ENCODE data around the genes GCFC2 and SH2D6.

DNA sequence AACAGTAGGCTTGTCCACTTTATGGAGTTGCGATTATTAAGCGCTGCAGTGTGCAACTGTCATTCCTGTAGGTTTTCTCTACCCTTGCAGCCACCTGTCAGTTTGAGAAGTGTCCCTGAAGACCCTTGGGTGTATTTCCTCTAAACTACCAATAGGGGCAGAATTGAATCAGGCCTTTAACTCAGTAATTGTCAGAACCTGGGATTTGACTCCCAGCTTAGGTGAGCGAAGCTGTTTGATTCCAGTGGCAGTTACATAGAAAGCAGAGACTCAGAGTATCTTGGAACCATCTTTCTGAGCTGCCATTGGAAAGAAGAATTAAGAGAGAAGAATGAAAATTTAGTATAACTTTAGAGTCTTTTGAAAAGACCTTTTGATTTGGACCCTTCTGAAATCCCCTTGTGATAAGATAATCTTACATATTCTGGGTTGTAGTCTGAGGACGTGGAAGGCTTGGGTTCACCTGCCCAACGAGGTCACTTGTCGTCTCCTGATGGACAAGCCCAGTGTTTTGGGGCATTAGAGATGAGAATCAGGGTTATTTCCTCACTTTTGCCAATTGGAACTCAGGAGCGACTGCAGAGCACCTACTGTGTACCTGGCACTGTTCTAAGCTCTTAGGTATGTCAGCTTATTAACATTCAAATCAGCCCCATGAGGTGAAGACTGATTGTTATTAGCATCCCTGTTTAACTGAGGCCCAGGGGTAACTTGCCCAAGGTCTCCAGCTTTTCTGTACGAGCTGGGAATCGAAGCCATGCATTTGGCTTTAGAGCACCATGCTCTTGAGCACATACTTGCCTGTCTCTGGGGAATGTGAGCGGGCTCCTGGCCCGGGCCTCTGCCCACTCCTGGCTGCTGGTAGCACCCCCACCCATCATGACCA lies 2.8 kb downstream of the HK2 start:
- PRO-cap, 3 experiments: no peak in any of the 3 experiments
- RAMPAGE, long total RNA, 4 experiments: no peak in any of the 4 experiments
- RRBS: no CpG with 5 or more reads among the region's 11 CpGs

- PRO-cap, 3 experiments: no peak in any of the 3 experiments
- RAMPAGE, long total RNA, 4 experiments: no peak in any of the 4 experiments
- RRBS: no CpG with 5 or more reads among the region's 3 CpGs
Observed at GRCh38 chr2:74838003-74838506, 4.1 kb downstream of the HK2 start.

GRCh38 chr2:74848992-74850256 lies 15.5 kb downstream of the HK2 start:
- PRO-cap, 3 experiments: no peak in any of the 3 experiments
- RAMPAGE, long total RNA, 4 experiments: no peak in any of the 4 experiments
- RRBS: no CpG with 5 or more reads among the region's 12 CpGs

DNA sequence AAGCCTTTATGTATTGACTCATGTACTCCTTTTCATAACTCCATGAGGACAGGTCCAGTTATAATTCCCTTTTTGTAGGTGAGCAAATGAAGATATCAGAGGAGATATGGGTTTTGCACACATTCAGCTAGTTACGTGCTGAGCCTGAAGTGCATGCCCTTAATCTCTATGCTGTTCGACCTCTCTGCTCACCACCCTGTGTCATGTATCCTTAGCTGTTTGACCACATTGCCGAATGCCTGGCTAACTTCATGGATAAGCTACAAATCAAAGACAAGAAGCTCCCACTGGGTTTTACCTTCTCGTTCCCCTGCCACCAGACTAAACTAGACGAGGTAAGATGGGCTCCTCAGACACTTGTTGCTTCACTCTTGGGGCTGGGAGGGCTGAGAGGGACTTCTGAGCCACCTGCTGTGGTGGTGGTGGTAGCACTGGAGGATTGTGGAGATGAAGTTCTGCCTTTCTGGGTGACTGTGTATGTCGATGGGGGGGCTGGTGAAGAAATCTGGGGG lies 38.2 kb downstream of the HK2 start:
- PRO-cap, 3 experiments: no peak in any of the 3 experiments
- RAMPAGE, long total RNA, 4 experiments: no peak in any of the 4 experiments
- RRBS: no CpG with 5 or more reads among the region's 6 CpGs

DNA sequence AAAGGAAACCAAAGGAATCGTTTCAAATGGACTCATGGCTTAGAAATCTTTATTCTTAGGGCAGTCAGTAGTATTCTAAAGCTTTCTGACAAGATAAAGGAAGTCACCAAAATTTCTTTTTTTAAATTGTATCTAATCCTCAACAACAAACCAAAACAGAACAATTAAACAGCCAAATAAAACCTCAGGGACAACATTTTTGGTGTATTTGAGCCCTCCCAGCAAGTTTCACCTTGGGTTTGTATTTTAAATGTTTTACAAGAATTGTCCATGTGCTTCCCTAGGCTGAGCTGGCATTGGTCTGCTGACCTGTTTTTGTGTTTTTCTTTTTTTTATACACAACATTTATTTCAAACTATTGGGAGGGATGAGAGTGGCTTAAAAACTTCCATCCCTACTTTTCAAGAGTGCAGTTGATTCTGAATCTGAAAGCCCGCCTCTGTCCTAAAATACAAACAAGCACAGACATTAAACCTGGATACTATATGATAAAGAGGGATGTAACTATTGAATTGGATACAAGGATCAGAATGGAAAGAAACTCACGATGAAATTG lies 58.3 kb downstream of the HK2 start:
- PRO-cap, 3 experiments: no peak in any of the 3 experiments
- RAMPAGE, long total RNA, 4 experiments: no peak in any of the 4 experiments
- RRBS: no CpG with 5 or more reads among the region's 3 CpGs

DNA sequence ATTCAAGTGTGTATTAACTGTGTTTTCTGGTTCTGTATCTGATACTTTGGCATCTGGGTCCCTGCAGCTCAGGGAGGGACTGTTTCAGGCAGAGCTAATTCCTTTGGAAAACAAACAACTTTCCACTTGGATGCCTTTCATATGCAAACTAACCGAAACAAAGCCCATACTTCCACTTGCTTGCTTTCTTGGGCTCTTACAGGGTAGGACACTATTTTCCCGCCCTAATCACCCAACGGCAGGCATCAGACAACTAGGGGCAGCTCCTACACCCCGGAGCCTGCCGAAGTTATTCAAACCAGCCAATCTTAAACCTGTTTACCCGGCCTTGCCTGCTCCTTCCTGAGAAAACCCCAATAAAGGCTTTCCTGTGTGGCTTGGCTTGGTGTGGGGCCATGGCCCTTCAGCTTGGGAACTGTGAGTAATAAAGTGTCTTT lies 97.7 kb downstream of the POLE4 start:
- PRO-cap, 3 experiments: no peak in any of the 3 experiments
- RAMPAGE, long total RNA, 4 experiments: no peak in any of the 4 experiments
- RRBS: no CpG with 5 or more reads among the region's 6 CpGs

DNA sequence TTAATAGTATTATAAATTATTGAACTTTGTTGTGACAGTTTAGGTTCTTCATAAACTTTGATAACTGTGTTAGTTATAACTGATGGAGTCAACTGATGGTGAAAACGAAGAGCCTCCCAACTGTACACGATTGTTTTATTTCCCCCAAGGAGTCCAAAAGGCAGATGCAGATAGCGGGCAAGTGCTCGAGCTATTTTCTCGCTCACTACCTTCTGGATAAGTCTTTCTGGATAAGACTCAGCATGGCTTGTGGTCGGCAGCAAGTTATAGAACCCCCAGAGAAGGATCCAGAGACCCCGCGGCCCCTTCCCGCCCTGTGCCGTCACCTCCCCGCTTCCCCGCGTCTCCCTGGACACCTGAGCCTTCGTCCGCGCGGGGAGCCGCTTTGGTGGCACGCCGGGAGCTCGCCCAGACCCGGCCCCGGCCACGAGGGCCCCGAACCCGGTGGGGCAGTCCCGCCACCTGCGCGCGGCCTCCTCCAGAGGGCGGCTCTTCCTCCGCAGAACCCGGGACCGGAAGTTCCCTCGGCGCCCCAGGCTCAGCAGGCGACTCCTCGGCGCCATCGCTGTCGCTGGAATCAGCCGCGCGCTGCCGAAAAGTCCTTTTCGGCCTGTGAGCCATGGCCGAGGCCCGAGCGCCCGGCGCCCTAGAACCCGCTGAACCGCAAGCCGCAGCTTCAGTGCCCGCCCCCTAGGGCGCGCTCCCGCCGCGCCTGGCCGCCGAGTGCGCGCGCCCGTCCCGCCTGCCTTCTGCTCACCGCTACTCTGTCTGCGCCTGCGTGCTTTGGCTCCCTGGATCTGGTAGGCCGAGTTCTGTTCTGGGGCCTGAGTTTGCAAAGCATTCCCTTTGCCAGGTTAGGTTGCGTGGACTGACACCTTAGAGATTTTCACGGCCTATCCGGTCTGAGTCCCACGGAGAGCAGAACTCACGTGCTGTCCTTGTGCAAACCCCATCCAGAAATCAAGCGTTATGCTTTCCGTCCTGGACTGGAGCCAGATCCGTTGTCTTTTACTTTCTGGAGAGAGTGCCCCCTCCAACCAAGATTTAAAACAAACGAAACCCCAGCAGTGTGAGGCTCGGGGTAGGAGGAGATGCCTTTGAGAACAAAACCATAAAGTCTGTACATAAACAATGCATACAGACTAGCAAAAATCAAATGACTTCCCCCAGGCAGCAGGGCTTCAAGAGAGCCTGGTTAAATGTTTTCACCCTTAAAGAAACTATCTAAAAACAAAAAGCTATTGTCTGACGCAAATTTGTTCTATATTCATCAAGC lies at the start of gene GCFC2:
TSS of gene GCFC2 (minus strand) at position 681 of the 1,276 bp plus-strand sequence.
- PRO-cap, 3 experiments: peak in 3 of 3 experiments; most common plus-strand start position 541 of the sequence (in 2); most common minus-strand start position 681 of the sequence (in 3)
- RAMPAGE, long total RNA, 4 experiments: start-site peak on the minus strand in 3 of 4 experiments, centred at positions 465 to 663 of the sequence, 25 to 85 reads per replicate
- RRBS: 2% methylated on average over 8 of the region's 82 CpGs

GRCh38 chr2:75712398-75712696 lies 1.6 kb upstream of the GCFC2 start:
- PRO-cap, 3 experiments: no peak in any of the 3 experiments
- RAMPAGE, long total RNA, 4 experiments: no peak in any of the 4 experiments
- RRBS: no CpG with 5 or more reads among the region's 8 CpGs

GRCh38 chr2:77513213-77513723 lies 8.9 kb downstream of the LRRTM4 start:
- PRO-cap, 3 experiments: no peak in any of the 3 experiments
- RAMPAGE, long total RNA, 4 experiments: no peak in any of the 4 experiments
- RRBS: no CpG with 5 or more reads among the region's 6 CpGs

DNA sequence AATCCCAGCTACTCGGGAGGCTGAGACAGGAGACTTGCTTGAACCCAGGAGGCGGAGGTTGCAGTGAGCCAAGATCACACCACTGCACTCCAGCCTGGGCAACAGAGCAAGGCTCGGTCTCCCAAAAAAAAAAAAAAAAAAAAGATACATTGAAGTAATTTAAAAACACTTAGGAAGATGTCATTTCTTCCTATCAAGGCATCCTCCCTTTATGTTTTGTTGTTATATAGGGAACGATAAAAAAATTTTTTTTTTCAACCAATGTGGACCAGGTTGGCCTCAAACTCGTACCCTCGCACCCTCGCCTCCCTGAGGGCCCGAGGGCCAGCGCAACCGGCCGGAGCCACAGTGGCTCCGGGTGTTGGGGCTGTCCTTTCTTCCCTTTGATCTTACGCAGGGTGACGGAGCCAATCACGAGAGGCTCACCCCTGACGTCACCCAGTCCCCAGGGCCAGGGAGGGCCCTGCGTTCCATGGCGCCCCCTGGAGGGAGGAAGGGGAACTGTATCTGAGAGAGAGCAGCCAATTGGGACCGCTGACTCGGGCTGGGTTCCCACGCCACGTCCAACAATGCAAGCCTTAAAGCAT lies 432.6 kb upstream of the LRRTM4 start:
- PRO-cap, 3 experiments: no peak in any of the 3 experiments
- RAMPAGE, long total RNA, 4 experiments: no peak in any of the 4 experiments
- RRBS: no CpG with 5 or more reads among the region's 22 CpGs

GRCh38 chr2:84924693-84924932 lies 19.2 kb downstream of the TMSB10 start:
- PRO-cap, 3 experiments: peak in 1 of 3 experiments; most common minus-strand start chr2:84924843 (in 1)
- RAMPAGE, long total RNA, 4 experiments: no peak in any of the 4 experiments
- RRBS: no CpG with 5 or more reads among the region's 4 CpGs

DNA sequence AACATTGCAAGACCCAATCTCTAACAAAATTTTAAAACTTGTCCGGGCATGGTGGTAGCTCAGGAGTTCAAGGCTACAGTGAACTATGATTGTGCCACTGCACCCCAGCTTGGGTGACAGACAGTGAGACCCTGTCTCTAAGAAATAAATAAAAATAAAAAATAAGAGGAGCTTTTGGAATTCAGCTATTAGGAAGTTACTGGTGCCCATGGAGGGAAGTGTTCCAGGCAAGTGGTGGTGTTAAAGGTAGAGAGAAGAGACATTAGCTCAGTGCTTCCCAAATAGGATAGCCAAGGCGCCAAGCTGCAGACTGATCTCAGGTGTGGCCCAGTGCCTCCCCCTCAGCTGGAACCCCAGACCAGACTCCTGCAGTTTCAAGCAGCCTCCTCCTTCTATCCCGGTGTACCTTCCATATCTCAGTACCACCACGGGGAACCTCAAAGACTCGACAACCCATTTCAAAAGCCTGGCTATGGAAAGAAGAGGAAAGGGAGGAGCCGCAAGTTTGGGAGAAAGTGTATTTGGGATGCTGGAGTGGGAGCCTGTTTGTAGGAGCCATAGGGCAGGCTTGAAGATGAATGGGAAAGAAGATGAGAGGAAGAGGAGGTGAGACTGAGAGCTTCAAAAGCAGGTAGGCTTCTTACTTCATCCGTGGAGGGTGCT lies 8.0 kb downstream of the TCF7L1 start:
- PRO-cap, 3 experiments: no peak in any of the 3 experiments
- RAMPAGE, long total RNA, 4 experiments: no peak in any of the 4 experiments
- RRBS: no CpG with 5 or more reads among the region's 7 CpGs

GRCh38 chr2:85265226-85265623 lies 62.6 kb downstream of the TGOLN2 start:
- PRO-cap, 3 experiments: no peak in any of the 3 experiments
- RAMPAGE, long total RNA, 4 experiments: no peak in any of the 4 experiments
- RRBS: no CpG with 5 or more reads among the region's 6 CpGs

DNA sequence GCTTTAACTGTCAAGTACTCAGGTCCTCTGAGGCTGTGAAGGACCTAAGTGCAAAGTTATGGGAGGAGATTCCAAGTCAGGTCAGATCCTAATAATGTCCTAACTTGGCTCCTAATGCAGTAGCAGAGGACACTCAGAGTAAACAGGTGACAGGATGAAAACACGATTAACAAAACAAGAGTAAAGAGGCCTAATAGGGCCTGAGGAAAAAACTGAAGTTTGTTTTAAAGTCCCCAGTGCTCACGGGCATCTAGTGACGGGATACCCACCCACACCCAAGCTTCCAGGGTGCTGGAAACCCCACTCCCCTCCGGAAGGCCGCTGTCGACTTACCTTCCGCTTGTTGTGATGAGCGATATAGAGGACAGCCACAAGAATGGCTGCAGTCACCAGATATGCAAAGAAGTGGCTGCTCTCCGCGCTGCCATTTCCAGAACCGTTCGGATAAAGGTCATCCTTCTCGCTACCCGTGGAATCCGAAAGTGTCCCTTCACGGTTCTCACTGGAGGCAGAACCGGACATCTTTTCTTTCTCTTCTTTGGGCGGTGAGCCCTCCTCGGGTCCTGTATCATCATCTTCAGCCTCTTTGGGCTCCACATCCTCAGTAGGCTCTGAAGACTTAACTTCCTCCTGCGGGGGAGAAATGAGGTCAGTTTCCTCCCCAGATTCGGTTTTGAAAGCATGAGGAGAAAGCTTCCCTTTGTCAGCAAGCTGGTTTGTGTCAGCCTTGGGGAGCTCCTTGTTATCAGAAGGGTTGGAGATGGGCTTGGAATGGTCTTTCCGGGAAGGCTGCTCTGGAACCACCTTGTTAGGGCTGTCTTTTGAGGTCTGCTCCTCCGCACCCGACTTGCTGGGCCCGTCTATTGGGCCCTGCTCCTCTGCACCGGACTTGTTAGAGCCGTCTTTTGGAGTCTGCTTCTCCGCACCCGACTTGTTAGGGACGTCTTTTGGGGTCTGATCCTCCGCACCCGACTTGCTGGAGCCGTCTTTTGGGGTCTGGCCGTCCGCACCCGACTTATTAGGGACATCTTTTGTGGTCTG lies 1.3 kb downstream of the TGOLN2 start:
- PRO-cap, 3 experiments: peak in 3 of 3 experiments; most common plus-strand start position 745 of the sequence (in 3); most common minus-strand start position 443 of the sequence (in 2)
- RAMPAGE, long total RNA, 4 experiments: no peak in any of the 4 experiments
- RRBS: 6% methylated on average over 3 of the region's 36 CpGs

GRCh38 chr2:85349221-85349776 lies 5.0 kb downstream of the RETSAT start:
- PRO-cap, 3 experiments: no peak in any of the 3 experiments
- RAMPAGE, long total RNA, 4 experiments: no peak in any of the 4 experiments
- RRBS: no CpG with 5 or more reads among the region's 9 CpGs

- PRO-cap, 3 experiments: peak in 3 of 3 experiments; most common plus-strand start chr2:85418714 (in 2); most common minus-strand start chr2:85418453 (in 3)
- RAMPAGE, long total RNA, 4 experiments: start-site peak on the plus strand in 1 of 4 experiments, at chr2:85418717-85418730 at its widest, 9 reads per replicate
- RRBS: 9% methylated on average over 22 of the region's 67 CpGs
Observed at GRCh38 chr2:85418158-85419295, at the start of gene SH2D6. SH2D6 (plus strand) TSS chr2:85418714.

GRCh38 chr2:85421818-85422330 lies 3.4 kb downstream of the SH2D6 start:
- PRO-cap, 3 experiments: no peak in any of the 3 experiments
- RAMPAGE, long total RNA, 4 experiments: no peak in any of the 4 experiments
- RRBS: no CpG with 5 or more reads among the region's 3 CpGs

DNA sequence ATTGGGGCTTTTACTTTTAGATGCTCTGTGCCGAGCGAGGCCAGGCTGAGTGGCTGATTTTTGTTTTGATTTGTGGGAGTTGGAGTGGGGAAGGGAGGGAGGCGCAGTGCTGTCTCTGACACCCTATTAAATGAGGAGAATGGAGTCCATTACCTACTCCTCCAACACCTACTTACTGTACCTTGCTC lies 18.6 kb downstream of the SH2D6 start:
- PRO-cap, 3 experiments: no peak in any of the 3 experiments
- RAMPAGE, long total RNA, 4 experiments: no peak in any of the 4 experiments
- RRBS: no CpG with 5 or more reads among the region's 3 CpGs

- PRO-cap, 3 experiments: no peak in any of the 3 experiments
- RAMPAGE, long total RNA, 4 experiments: no peak in any of the 4 experiments
- RRBS: no CpG with 5 or more reads among the region's 9 CpGs
Observed at GRCh38 chr2:85468243-85469078, 49.9 kb downstream of the SH2D6 start.

DNA sequence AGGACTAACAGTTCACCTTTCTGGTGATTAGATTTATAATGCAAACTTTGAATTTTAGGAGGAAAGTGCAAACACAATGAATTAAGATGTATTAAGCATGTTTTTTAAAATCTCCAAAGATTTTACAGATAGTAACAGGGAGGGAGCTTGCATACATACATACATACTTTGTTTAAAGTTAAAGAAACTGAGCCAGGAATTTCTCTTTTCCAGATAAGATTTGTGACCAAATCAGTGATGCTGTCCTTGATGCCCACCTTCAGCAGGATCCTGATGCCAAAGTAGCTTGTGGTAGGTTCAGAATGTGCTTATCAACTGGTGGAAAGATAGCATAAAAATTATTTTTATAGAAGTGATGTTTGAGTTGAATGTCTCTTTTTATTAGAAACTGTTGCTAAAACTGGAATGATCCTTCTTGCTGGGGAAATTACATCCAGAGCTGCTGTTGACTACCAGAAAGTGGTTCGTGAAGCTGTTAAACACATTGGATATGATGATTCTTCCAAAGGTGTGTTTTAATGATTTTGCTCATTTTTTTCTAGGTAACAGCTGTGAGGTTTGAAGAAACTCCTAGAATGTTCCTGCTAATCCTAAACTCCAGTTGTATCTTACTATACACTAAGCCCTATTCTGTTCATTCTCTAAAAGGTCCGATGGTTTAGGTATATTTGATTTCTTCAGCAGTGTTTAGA lies 2.0 kb downstream of the MAT2A start:
- PRO-cap, 3 experiments: peak in 1 of 3 experiments; most common plus-strand start position 128 of the sequence (in 1)
- RAMPAGE, long total RNA, 4 experiments: no peak in any of the 4 experiments
- RRBS: no CpG with 5 or more reads among the region's 2 CpGs

All from adrenal gland (tissue), 7 donors.